ENCODE measurements around a stretch of chr14.

GRCh38 chr14:105218850-105219460, 29.4 kb upstream of the BTBD6 start:
- RRBS = 91% methylated on average over 6 of the region's 33 CpGs

- RRBS = under 1% methylated on average over 10 of the region's 112 CpGs
Measured at GRCh38 chr14:105248693-105249543, 585 bp downstream of the BTBD6 start.

- RRBS = no CpG with 5 or more reads among the region's 7 CpGs
Measured at GRCh38 chr14:105275623-105275915, 25.2 kb downstream of the BRF1 start.

- RRBS = 25% methylated on average over 2 of the region's 14 CpGs
Measured at GRCh38 chr14:105390187-105390744, 8.1 kb upstream of the TEX22 start.

- RRBS = no CpG with 5 or more reads among the region's 15 CpGs
Measured at GRCh38 chr14:105472314-105473178, 2.1 kb upstream of the CRIP2 start.

DNA sequence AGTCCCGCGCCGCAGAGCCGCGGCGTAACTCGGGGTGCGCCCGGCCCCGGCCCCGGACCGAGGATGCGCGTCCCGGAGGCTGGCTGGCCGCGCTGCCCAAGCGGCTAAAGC, 195 bp downstream of the CRIP2 start:
- RRBS = 1% methylated on average over 12 of the region's 18 CpGs

- RRBS = 7% methylated on average over 2 of the region's 18 CpGs
Measured at GRCh38 chr14:105476475-105477371, 2.1 kb downstream of the CRIP2 start.

DNA sequence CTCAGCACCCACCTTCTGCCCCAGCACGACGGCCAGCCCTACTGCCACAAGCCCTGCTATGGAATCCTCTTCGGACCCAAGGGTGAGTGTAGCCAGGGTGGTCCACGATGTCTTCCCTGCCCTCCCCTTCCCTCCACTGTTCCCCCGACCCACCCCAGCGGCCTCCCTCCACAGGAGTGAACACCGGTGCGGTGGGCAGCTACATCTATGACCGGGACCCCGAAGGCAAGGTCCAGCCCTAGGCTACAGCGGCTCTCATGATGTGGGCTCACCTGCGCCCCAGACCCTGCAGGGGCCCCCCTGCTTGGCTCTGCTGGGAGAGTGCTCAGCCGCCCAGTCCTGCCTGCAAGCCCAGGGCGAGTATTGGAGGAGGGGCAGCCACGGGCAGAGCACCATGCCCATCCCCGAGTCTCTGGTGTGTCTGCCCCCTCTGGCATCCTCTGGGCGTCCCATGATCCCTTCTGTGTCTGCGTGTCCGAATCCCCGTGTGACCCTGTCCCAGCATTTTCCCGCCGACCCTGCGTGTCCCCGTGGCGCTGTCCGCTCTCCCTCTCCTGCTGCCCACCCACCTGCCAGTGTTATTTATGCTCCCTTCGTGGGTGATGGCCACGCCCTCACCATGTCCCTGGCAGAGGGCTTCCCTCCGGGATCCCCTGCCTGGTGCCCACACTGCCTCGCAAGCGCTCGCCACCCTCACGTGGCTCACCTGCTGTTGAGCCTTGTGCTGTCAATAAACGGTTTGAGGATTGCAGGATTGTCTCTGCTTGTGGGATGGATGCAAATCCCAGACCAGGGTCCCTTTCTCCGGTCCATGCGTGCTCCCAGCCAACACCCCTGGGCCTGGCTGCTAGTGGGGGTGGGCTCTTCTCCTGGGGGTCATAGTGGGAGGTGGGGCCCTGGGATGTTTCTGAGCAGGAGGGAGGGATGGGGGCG, 5.1 kb downstream of the CRIP2 start:
- RRBS = 0% methylated on average over 1 of the region's 37 CpGs

DNA sequence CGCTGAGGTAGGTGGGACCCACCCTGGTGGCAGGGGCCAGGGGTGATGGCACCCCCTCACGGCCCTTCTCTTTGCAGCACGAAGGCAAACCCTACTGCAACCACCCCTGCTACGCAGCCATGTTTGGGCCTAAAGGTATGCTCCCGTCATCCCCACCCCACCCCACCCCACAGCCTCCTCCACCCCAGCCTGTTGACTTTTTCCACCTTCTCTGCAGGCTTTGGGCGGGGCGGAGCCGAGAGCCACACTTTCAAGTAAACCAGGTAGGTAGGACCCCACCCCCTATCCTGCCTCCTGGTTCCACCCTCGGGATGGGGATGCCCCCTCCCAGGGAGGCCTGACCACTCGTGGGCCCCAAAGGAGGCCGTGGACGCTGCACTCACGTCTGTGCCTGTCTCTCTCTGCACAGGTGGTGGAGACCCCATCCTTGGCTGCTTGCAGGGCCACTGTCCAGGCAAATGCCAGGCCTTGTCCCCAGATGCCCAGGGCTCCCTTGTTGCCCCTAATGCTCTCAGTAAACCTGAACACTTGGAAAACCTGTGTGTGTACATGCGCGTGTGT, 1.6 kb downstream of the CRIP1 start:
- RRBS = no CpG with 5 or more reads among the region's 15 CpGs

DNA sequence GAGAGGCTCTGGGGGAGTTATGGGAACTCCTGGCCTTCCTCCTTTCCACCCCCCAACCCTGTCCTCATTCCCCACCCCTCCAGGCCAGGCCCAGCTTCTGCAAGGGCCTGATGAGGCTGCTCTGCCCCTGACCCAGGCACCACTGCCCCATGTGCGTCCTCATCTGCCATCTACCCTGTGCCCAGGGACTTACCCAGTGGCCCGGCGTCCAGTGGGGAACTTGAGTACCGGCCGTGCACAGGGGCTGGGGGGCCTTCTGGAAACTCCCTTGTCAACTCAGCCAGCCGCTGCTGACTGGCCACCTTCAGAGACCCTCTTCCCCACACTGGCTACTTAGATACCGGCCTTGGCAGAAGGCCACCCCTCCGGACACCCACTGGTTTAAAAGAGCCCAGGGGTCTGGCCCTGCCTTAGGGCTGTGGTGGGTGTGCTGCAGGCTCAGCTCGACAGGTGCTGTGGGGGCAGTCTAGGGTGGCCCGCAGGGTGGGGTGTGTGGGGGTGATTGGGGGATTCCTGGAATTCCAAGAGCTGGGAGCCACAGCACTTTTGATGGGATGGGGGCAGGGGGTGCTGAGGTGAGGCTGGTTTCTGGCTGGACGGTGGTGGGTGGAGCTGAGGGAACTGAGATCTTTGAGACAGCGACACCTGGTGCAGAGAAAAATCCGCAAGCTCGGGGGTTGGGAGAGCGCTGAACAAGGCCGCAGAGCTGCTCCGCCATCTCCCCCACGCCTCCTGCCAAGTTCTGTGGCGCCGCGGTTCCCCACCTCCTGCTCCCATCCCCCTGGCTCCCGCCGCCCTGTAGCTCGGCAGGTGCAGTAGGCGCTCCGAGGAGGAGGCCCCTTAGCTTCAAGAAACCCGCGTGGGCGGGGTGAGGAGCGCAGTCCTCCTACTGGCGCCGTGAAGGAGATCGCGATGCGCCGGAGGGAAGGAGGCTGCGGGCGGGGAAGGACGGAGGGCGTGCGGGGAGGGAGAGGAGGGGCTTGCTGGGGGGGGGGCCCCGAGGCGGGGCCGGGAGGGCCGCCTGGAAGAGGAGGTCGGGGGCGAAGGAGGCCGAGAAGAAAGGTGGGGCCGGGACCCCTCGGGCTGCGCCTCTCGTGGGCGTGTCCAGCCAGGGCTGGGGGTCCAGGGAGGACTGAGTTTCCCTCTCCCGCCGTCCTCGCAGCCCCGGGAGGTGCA, 1.5 kb upstream of the TEDC1 start:
- RRBS = 2% methylated on average over 20 of the region's 57 CpGs

GRCh38 chr14:105528842-105529338, 2.5 kb downstream of the TMEM121 start:
- RRBS = 0% methylated on average over 4 of the region's 53 CpGs

DNA sequence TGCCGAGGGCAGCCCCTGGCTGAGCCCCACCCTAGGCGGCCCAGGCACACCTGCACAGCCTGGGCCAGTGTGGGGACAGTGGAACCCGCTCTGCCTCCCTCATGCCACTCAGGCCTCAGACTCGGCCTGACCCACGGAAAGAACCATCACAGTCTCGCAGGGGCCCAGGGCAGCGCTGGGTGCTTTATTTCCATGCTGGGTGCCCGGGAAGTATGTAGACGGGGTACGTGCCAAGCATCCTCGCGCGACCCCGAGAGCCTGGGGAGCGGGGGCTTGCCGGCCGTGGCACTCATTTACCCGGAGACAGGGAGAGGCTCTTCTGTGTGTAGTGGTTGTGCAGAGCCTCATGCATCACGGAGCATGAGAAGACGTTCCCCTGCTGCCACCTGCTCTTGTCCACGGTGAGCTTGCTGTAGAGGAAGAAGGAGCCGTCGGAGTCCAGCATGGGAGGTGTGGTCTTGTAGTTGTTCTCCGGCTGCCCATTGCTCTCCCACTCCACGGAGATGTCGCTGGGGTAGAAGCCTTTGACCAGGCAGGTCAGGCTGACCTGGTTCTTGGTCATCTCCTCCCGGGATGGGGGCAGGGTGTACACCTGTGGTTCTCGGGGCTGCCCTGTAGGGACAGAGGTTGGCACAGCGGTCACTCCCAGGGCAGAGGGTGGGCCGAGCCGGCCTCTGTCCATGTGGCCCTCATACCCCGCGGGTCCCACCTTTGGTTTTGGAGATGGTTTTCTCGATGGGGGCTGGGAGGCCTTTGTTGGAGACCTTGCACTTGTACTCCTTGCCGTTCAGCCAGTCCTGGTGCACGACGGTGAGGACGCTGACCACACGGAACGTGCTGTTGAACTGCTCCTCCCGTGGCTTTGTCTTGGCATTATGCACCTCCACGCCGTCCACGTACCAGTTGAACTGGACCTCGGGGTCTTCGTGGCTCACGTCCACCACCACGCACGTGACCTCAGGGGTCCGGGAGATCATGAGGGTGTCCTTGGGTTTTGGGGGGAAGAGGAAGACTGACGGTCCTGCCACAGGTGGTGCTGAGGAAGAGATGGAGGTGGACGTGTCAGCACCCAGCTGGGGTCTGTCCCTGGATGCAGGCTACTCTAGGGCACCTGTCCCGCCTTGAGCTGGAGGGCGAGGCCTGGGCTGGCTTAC, 116.9 kb downstream of the TMEM121 start:
- RRBS = no CpG with 5 or more reads among the region's 54 CpGs

DNA sequence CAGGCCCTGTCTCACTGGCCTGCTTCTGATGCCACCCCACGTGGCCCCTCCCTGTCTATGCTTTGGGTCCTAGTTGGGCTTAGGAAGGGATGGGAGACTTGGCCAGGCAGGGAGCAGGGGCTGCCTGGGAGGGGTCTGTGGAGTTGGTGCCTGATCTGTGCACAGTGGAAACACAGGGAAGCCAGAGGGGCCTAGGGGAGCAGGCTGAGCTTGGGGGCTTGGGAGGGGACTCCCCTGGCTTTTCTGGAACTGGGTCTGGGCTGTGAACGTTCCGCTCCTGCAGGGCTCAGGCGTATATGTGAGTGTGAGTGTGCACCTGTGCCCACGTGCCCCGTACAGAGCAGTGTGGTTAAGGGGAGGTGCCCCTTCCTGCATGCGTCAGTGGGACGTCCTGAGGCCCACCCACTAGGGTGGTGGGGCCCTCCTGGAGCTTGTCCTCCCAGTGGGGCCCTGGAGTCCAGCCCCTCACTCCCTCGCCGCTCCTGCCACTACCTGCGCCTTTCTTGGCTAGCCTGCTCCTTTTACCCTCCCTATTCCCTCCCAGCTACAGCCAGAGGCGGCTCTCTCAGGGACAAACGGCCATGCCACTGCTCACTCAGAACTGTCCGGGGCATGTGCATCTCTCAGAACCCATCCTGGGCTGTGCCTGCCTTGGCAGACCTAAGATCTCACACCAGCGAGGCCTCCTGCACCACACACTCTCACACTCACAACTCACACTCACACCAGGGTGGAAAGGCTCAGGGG, 180.0 kb downstream of the TMEM121 start:
- RRBS = no CpG with 5 or more reads among the region's 15 CpGs

DNA sequence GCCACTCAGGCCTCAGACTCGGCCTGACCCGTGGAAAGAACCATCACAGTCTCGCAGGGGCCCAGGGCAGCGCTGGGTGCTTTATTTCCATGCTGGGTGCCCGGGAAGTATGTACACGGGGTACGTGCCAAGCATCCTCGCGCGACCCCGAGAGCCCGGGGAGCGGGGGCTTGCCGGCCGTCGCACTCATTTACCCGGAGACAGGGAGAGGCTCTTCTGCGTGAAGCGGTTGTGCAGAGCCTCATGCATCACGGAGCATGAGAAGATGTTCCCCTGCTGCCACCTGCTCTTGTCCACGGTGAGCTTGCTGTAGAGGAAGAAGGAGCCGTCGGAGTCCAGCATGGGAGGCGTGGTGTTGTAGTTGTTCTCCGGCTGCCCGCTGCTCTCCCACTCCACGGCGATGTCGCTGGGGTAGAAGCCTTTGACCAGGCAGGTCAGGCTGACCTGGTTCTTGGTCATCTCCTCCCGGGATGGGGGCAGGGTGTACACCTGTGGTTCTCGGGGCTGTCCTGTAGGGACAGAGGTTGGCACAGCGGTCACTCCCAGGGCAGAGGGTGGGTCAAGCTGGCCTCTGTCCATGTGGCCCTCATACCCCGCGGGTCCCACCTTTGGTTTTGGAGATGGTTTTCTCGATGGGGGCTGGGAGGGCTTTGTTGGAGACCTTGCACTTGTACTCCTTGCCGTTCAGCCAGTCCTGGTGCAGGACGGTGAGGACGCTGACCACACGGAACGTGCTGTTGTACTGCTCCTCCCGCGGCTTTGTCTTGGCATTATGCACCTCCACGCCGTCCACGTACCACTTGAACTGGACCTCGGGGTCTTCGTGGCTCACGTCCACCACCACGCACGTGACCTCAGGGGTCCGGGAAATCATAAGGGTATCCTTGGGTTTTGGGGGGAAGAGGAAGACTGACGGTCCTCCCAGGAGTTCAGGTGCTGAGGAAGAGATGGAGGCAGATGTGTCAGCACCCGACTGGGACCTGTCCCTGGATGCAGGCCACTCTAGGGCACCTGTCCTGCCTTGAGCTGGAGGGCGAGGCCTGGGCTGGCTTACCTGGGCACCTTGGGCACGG, 243.0 kb downstream of the TMEM121 start:
- RRBS = no CpG with 5 or more reads among the region's 55 CpGs

- RRBS = no CpG with 5 or more reads among the region's 24 CpGs
Measured at GRCh38 chr14:105860422-105861635, 334.4 kb downstream of the TMEM121 start.

DNA sequence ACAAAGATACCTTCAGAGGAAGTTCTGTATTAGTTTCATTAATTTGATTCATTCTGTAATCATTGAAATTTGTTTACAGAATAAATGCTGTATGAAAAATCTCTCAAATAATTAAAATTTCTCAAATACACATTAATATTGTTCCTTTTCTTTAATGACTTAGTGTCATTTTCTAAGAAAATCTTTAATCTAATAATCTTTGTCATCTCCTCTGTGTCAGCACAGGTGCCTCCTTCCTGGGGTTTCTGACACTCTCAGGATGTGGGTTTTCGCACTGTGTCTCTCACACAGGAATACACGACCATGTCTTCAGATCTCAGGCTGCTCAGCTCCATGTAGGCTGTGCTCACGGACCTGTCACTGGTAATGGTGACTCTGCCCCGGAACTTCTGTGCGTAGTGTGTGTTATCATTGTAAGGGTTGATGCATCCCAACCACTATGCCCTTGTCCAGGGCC, 647.7 kb downstream of the TMEM121 start:
- RRBS = no CpG with 5 or more reads among the region's 5 CpGs

GRCh38 chr14:106211361-106211804, 685.0 kb downstream of the TMEM121 start:
- RRBS = no CpG with 5 or more reads among the region's 6 CpGs

DNA sequence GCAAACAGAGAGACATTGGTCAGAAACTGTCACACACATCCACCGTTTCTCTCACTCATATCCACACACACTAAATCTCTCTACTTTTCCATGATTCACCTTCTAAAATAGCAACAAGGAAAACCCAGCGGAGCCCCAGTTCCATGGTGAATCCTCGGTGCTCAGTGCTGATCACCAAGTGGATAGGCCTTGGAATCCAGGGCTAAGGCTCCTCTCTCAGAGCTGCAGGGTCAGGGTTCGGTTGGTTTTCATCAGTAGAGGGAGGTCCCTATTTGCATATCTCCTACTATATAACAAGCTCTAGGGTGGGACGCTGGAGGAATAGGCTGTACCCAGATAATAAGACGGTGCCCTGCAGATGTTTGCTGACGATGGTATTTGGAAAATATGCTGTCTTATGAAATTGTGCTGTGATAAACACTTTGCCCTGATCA, 709.0 kb downstream of the TMEM121 start:
- RRBS = no CpG with 5 or more reads among the region's 7 CpGs

DNA sequence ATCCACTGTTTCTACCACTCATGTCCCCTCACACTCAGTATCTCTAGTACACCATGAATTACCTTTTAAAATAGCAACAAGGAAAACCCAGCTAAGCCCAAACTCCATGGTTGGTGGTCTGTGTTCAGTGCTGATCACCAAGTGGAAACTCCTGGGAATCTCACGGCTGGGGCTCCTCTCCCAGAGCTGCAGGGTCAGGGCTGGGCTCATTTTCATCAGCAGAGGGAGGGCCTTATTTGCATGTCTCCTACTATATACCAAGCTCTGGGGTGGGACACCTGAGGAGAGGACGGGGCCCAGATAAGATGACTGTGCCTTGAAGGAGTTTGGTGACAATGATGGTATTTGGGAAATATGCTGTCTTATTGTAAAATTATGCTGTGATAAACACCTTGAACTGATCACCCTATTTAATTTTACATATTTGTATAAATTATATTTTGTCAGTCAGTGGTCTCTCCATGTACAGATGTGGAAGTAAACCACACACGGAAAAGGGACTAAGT, 1031.0 kb downstream of the TMEM121 start:
- RRBS = no CpG with 5 or more reads among the region's 3 CpGs

GRCh38 chr14:106592960-106593366, 1066.6 kb downstream of the TMEM121 start:
- RRBS = no CpG with 5 or more reads among the region's 7 CpGs

All from mononuclear cell (primary cell).